Measurements from ENCODE around the gene BORA.

- PRO-cap, result bidirectional peak, plus-strand start at chr13:72727923, minus-strand start at chr13:72727645
Observed at GRCh38 chr13:72727474-72728297, at the start of gene BORA. Gene BORA (plus strand): TSS chr13:72727923.

- PRO-cap, result no peak
Observed at GRCh38 chr13:72777824-72778604, 3.7 kb downstream of the DIS3 start.

DNA sequence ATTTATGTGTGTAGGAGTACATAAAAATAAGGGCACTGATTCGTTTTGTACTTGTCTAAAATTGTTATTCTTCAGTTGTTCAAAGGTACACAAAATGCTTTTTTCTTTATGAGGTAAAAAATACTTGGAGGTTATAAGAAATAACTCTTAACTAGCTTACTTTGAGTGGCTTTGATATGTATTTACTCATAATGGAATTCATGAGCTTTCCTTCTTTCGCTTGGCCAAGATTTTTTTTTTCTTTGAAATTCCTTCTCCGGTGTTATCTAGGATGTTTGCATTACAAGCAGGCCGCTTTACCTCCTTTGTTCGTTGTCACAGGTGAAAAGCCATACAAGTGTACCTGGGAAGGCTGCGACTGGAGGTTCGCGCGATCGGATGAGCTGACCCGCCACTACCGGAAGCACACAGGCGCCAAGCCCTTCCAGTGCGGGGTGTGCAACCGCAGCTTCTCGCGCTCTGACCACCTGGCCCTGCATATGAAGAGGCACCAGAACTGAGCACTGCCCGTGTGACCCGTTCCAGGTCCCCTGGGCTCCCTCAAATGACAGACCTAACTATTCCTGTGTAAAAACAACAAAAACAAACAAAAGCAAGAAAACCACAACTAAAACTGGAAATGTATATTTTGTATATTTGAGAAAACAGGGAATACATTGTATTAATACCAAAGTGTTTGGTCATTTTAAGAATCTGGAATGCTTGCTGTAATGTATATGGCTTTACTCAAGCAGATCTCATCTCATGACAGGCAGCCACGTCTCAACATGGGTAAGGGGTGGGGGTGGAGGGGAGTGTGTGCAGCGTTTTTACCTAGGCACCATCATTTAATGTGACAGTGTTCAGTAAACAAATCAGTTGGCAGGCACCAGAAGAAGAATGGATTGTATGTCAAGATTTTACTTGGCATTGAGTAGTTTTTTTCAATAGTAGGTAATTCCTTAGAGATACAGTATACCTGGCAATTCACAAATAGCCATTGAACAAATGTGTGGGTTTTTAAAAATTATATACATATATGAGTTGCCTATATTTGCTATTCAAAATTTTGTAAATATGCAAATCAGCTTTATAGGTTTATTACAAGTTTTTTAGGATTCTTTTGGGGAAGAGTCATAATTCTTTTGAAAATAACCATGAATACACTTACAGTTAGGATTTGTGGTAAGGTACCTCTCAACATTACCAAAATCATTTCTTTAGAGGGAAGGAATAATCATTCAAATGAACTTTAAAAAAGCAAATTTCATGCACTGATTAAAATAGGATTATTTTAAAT lies 17.0 kb downstream of the KLF5 start:
- PRO-cap, result no peak

GRCh38 chr13:73189339-73189721 lies 130.5 kb downstream of the KLF5 start:
- PRO-cap, result no peak

DNA sequence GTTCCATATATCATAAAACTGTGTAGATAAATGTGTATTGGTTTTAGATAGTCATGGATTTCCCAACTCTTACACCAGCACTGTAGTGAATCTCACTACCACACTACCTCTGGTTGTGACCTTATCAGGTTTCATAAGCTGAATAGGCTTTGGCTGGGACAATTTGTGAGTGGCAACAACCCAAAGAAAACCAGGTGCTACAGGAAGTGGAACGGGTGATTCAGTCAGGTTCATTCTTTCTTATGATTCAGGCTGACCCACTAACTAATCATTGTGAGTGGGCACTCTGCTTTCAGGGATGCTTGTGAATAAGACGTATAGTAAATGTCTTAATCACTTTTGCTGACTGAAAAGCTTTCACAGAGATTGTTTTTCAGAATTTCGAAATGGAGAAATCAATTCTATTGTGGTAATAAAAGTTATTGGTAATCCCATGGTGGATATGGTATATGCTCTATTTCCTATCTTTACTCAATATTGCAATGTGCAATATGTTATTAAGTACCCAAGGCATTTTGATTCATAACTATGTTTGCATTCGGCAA lies 362.8 kb downstream of the KLF5 start:
- PRO-cap, result no peak

DNA sequence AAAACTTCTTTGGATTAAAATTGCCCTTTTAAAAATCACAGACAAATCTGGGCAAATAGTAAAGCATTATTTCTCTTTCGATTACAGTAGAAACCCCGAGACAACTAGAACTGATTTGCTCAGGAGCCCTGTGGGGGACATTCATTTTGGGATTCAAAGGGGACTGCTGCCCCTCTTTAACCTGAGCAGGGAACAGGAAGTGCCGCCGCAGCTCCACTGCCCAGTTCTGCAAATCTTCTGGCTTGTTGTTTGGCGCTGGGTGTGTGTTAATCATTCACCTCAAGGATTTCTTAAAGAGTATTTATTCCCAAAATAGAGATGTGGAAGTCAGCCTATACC lies 559.4 kb downstream of the KLF5 start:
- PRO-cap, result no peak

GRCh38 chr13:73661648-73661965 lies 602.8 kb downstream of the KLF5 start:
- PRO-cap, result no peak

DNA sequence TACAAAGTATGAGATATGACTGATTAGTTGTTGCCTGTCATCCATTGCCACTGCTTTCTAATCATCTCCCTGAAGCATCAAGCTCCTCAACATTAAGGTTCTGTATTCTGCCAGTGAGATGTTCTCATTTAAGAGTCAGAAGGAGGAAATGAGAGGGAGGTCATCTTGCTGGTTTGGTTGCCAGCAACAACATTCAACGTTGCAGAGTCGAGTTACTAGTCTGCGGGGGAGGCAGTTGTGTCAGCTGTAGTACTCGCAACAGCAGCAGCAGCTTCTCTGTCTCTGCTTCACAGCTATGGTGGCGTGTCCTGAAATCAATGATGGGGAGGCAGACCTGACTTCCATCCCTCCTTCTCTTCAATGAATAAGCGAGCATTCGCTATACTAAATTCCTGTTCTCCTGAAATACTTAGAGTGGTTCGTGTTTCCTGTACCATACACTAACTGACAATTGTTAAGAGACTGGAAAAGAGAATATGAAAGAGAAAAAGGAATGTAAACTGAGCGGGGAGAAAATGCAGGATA lies 812.2 kb downstream of the KLF5 start:
- PRO-cap, result no peak

DNA sequence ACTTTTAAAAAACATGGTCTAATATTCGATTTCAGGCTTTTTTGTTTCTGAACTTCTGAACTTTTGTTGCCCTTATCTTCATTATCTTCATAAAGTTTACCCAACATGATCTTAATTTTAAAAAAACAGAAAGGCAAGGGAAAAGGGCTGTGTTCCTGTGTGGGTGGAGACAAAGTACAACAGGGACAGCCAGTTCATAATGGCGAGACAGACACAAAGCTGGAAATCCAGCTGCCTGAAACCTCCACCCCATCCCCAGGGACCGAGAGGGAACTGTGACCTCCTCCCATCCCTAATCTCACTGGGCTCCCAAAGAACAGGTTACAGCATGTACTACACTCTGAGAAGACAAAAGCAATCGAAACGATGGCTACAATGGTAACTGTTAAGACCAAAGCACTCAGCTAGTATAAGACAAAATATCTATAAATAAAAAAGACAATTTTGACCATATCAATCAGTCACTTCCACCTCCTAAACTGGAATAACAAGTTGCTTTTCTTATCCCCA lies 998.4 kb downstream of the KLF5 start:
- PRO-cap, result no peak

GRCh38 chr13:74162201-74162668 lies 1103.4 kb downstream of the KLF5 start:
- PRO-cap, result no peak

- PRO-cap, result no peak
Observed at GRCh38 chr13:74168041-74168401, 1109.2 kb downstream of the KLF5 start.

DNA sequence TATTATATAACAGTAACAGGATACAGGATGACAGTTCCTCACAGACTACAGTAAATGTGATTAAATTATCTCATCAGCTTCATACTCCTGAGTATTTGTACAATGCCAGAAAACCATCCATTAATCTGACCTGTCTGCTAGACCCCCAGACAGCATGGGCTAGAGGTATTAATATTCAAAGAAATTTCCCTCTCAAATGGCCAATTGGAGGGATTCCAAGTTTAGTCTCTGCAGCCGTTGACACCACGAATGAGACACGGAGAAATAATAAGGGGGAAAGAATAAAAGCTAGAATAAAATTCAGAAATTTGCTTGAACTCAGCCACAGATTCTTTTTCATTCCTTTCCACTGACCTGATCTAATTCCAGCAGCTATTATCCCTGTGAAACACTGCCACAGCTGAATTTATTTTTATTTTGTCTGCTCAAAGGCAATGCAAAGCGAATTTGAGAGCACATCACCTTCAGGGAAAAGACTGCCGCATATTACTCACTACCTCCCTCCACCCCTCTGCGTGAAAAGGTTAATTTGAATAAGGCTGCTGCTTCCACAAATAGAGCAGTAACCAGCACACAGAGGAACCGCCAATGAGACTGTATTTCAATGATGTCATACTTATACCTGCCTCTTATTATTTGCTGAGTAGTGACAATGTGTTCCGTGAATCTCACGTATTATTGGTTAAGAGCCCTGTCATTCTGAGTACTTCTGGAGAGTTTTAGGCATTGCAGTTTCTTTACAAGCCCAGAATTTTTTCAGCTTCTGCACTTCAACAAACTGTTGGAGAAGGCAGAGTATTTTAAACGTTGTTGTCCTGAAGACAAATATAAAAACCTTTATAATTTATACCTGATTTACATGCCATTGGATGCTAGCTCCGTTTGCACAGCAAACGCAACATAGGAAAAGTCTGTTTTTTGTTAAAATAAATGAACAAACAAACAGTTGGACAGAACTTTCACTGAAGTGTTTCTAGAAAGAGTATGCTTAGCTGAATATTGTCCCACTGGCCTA lies 1191.7 kb downstream of the TBC1D4 start:
- PRO-cap, result no peak

DNA sequence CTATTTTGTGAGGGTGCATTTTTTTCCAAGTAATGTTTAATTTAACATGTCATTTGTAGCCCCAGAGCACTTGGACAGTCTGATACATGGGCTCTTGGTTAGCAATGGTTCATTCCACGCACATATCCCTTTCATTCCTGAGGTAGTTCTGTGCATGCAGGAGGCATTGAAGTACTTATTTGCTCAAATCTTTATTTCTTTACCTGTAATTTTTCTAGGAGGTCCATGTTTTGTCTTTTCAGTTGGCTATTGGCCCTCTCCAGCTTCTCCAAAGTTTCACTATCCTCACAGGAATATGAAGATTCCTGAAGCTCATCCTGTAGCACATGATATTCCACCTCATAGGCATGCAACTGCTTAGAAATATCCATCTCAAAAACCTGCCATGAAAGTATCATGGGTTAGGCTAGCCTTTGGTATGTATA lies 193.2 kb downstream of the TBC1D4 start:
- PRO-cap, result no peak

- PRO-cap, result no peak
Observed at GRCh38 chr13:75445566-75446201, 36.3 kb downstream of the TBC1D4 start.

DNA sequence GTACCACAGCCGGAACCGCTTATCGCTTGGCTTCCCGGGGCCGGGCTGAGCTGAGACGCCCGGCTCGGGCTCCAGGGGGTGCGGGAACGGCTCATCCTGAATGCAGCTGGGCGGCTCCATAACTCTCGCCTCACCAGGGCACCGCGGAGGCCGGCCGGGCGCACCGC lies 438 bp downstream of the TBC1D4 start:
- PRO-cap, result no peak

- PRO-cap, result no peak
Observed at GRCh38 chr13:75550239-75550825, 741 bp downstream of the UCHL3 start.

DNA sequence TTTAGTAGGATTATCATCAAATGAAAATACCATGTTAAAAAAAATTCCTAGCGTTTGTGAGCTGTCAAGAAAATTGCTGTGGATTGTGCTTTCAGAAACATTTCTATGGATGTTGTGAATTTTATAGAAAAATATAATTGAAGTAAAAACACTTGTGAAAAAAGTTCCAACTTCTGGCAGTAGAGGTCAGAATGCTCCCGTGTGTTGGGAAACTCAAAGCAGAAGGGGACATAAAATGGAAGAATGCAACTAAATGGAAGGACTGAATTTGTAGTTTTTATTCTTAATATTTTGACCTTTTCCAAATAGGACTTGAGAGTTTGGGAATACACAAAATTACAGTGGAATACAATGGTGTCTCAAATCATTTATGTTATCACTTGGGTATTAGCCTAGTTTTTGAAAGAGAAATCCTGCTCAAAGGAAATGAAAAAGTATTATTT lies 38.3 kb downstream of the LMO7 start:
- PRO-cap, result no peak

- PRO-cap, result no peak
Observed at GRCh38 chr13:75796966-75797376, 160.8 kb downstream of the LMO7 start.

DNA sequence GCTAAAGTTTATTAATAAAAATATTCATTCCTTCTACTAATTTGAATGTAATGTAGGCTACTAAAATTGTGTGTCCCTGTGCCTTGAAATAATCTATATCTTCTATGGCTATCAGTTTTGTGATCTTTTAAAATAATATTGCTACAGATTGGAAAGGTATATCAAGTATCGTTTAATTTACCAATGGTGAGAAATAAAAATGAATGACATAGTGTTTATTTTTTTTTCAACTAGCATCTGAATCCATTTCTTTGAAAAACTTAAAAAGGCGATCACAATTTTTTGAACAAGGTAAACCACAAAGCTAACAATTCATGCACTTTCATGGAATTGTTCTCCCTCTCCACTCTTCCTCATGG lies 201.8 kb downstream of the LMO7 start:
- PRO-cap, result no peak

GRCh38 chr13:75840972-75841296 lies 204.8 kb downstream of the LMO7 start:
- PRO-cap, result no peak

Measured in A673 (cell line).